ENCODE measurements around the genes FMO2, PRRC2C and PRDX6.

- PRO-cap: no peak
Observed at GRCh38 chr1:169854265-169854954, 39.3 kb downstream of the SCYL3 start.

- PRO-cap: no peak
Observed at GRCh38 chr1:170537234-170537639, 5.3 kb downstream of the GORAB start.

GRCh38 chr1:170665602-170666199 is 1.8 kb downstream of the PRRX1 start:
- PRO-cap: unidirectional peak, minus-strand start at chr1:170665784

DNA sequence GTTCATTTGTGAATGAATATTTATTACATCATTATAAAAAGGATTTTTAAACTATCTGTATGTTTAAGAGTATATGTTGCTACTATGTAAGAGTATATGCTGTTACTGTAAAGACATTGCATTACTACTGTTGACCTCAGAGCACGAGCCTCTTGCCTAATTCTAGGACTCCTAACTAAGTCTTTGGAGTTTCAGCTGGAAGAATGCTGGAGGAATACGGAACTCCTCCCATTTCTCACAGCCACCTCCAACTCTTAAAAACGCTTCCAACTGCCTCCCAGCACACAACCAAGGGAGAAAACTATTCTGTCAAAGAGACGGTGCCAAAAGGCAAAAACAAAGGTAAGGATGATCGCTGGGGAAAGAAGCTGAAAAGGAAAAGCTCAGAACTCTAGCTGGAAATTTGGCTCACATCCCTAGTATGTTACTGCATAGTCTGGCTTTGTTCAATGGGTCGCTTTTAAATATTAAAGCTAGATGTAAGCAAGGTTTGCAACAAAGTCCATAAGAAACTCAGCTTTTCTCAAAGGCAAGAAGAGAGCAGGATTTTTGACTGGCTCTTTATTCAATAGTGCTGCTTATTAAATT is at the start of gene FMO2:
Gene FMO2 (plus strand): TSS at position 283 of the 588 bp plus-strand sequence.
- PRO-cap: unidirectional peak, plus-strand start at position 187 of the sequence

GRCh38 chr1:171431550-171432535 is 53.5 kb upstream of the PRRC2C start:
- PRO-cap: no peak

GRCh38 chr1:171484497-171484847 is 858 bp upstream of the PRRC2C start:
- PRO-cap: no peak

DNA sequence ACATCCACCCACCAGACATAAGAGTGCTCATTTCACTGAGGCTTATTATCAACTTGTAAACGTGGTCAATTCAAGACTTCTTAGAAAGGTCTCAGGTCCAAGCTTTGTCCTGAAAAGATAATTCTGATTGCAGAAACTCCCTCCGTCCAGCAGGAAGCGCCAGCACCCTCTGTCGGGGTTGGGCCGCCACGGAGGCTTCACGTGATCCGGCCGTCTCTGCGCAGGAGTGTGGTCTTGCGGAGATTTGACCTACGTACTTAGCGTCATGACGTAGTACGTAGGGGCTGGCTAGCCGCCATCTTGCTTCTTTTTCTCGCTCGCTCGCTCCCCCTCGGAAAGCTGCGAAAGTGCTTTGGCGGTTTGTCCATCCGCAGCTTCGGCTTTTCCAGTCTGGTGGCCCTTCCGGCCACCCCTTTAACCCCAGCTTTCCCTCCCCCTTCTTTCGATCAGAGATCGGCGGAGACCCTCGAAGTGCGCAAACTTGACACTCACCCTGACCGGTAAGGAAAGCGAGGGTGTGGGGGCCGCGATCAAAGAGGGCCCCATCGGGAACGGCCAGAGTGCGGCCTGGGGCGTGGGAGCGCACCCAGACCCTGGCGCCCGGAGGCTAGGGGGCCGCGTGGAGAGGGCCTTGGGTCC is at the start of gene PRRC2C:
Gene PRRC2C (plus strand): TSS at position 295 of the 639 bp plus-strand sequence.
- PRO-cap: bidirectional peak, plus-strand start at position 298 of the sequence, minus-strand start at position 171 of the sequence; unidirectional peak, plus-strand start at position 558 of the sequence

GRCh38 chr1:171524621-171525196 is 39.4 kb downstream of the PRRC2C start:
- PRO-cap: no peak

- PRO-cap: no peak
Observed at GRCh38 chr1:171606313-171606838, 15.7 kb upstream of the MYOCOS start.

DNA sequence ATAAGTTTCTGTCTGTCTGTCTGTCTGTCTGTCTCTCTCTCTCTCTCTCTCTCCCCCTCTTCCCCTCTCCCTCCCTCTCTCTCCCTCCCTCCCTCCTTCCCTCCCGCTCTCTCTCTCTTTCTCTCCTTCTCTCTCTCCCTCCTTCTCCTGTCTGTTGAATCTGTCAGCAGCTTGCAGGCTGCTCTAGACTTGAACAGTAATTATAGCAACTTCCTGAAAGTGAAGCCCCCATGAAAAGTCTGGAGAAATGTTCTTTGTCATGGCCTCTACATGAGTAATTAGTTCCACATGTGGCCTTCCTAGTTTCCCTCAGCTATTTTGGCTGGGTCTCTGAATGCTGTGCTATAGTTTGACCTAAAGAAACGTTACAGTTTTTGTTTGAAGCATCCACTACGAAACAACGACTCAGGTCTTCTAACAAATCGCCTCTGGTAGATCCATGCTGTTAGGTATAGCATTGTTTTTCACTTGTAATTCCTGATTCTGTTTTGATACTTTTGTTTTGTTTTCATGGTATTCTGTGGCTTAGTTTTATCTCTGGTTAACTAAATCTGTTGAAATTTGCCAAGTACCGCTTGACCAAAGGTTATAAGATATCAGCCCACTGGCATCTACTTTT is 275.1 kb upstream of the C1orf105 start:
- PRO-cap: no peak

DNA sequence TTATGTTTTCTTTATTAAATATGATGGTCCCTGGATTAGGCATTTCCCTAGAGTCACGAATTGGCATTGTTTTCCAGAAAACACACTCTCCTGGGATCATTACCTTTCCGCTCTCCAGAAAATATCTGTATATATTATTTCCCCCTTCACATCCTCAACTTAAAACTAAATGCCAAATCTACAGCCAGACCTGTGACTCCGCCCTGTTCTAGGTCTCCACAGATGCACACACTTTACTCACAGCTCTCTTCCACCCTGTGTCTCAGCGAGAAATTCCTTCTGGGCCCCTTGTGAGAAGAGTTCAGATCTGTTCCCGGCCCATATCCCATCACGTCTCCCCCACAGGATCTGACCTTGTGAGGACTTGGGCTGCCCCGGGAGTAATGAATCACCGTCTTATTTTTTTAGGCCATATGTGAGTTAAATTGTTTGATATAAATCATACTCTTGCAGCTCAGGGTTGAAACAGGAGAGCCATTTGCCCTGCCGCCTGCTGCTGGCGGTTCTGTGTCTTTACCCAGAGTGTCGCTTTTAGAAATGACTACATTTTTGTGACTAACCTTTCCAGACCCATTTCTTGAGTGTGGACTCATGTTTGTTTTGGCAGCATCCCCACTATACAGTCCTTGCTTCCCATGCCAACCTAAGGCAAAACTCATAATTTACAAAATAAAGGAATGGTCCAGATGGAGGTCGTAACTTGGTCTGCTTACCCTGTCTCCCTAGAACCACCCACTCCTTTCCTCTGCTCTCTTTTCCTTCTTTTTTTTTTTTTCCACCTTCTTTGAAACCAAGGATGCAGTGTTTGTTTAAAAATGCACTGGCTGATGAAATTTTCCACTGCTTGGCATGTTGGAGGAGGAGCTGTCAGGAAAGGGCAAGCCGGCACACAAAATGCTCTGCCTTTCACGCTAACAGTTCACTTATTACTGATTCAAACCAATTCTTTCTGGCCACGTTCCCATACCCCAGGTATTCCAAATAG is 98.1 kb upstream of the C1orf105 start:
- PRO-cap: no peak

DNA sequence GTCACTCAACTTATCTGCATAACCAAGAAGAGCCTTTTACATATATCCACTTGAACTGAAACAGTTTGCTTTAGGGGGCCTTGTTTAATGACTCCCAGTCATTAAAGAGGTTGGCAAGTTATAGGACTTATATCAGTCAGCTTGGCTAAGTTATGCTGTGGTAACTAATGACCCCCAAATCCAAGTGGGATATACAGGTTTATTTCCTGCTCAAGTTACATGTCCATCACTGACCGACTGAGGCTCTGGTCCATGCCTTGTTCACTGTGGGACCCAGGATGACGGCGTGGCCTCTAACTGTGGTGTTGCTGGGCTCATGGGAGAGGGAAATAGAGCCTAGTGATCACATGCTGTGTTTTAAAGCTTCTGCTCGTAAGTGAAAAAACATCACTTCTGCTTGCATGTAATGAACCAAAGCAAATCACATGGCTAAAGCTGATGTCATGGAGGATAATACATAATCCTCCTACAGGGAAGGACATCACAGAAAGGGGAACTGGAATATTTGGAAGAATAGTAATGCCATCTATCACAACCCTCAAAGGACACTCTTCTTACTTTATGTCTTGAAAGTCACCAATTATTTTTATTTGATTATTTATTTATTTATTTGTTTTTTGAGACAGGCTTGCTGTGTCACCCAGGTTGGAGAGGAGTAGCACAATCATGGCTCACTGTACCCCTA is 107.5 kb downstream of the FASLG start:
- PRO-cap: unidirectional peak, minus-strand start at position 266 of the sequence

- PRO-cap: no peak
Observed at GRCh38 chr1:172775600-172776373, 116.9 kb downstream of the FASLG start.

DNA sequence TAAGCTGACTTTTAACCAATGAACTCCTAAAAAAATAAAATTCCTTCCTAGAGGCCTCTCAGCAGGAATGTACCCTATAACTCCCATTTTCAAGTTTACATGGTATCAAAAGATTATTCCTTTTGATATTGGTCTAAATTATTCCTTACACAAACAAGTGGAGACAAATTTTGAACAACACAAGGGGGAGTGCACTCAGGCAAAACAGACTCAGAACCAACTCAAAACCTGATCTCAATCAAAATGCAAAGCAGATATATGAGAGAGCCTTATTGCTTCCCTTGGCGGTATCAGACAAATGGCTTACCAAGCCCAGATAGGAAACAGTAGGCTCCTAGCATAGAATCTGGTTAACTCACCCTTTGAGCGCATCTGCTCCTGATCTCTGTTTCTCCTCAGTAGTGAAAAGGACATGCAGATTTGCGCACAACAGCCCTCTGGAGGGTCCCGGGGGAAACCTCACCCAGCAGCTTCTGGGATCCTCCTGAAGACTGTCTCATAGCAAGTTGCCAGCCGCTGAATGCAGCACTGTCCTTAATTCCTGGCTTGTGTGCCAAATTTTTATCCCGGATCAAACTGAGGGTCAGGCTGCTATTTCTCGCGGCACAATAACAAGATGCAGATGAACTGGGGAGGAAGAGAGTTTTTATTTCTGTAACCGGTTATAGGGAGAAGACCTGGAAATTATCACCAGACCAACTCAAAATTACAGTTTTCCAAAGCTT is 192.1 kb downstream of the FASLG start:
- PRO-cap: no peak

DNA sequence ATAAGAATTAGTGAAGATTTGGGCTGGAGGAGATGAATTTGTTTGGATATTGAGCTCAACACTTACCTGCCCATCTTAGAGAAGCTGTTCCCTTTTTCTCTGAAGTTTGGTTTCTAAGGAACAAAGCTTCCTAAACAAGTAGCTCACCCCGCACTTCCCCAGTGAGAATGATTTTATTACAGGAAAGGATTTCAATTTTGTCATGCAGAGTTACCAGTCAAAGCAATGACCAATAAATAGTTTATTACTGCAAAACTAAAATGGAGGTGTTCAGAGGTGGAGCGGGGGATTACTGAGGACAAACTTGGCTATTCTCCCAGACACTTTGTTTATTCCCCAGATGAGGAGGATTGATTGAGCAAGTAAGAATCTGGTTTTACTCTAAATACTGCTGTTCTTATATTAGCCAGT is 136.3 kb downstream of the TNFSF18 start:
- PRO-cap: no peak

DNA sequence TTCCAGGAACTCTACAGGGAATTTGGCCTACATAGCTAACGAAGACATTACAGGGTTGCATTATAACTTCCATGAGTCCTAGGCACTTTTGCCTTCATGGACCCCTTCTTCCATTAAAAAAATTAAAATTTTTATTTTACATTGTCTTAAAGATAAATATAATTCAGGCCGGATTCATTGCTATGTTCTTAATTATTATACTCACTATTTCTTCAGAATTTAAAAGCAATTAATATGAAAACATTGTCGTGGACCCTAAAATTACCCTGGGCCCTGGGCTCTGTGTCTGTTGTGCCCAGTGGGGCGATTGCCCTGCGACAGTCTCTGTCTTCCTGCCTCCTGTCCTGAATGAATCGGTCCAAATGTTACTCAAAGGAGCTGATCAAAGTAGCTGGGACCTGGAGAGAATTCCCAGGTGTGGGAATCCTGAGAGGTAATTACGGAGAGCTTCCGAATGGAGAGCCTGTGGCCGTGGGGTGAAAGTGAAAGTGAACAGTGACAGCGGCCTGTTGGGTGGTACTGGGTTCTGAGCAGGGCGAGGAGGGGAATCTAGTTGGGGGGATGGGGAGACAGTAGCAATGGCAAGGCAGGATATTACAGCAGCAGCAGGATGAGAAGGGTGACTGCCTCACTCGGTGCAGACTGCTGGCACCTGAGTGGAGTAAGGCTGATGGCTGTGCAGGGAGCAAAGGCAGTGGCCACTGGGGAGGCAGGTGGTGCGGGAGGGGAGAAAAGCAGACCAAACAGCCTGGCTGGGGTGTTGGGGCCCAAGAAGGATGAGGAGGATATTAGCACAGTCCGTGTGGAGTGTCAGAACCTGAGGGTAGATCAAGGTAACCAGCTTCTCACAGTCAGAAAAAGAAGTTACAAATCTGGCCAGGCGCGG is 70.5 kb upstream of the PRDX6 start:
- PRO-cap: no peak

DNA sequence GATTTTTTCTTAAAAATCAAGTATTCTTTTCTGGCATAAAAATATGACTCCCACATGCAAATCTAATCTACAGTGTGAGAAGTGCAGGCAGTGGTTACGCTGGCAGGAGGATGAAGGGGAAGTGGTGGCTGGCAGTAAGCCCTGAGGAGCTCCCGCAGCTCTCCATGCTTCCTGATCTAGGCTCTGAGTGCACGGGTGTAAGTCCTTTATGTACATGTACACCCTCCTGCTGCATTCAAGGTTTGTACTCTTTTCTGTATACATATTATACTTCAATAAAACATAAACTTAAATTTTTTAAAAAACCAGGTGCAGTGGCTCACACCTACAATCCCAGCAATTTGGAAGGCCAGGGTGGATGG is 67.5 kb upstream of the PRDX6 start:
- PRO-cap: no peak

GRCh38 chr1:173477224-173477430 is at the start of gene PRDX6:
Gene PRDX6, plus strand, starts transcription at chr1:173477335.
- PRO-cap: bidirectional peak, plus-strand start at chr1:173477335, minus-strand start at chr1:173477010

DNA sequence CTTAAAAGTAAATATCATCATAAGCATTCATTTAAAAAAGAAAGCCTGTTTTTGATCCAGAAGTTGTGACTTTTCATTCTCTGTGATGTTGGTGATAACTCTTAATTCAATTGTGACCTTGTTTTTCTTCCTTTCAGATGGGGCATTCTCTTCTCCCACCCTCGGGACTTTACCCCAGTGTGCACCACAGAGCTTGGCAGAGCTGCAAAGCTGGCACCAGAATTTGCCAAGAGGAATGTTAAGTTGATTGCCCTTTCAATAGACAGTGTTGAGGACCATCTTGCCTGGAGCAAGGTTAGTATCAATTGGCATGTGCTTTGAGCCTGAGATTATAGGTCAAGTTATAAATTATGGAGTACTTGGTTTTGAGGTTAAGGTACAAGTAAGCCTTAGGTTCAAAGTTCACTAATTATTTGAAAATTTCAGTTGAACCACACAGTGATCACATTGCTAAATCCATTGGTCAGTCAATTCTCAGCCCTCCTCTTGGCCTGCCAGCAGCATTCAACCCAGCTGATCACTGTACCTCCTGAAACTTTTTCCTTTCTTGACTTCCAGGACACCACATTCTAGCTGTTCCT is 4.1 kb downstream of the PRDX6 start:
- PRO-cap: no peak

DNA sequence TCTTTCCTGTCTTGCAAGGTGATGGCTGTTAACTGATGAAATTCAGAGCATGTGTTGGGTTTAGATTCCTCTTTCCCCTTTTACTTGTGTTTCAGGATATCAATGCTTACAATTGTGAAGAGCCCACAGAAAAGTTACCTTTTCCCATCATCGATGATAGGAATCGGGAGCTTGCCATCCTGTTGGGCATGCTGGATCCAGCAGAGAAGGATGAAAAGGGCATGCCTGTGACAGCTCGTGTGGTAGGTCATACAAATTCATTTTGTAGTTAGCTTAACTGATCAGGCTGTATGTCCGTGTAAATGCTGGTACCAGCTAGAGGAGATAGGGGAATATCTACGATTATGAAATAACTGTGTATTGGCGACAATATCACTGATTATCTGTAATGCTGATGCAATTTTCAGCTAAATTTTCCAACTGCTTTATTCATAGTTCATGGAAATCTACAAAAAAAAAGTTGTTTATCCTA is 8.2 kb downstream of the PRDX6 start:
- PRO-cap: no peak